Ascending aorta (tissue), 1 donor: ENCODE measurements around the genes OPRM1, TIAM2 and CLDN20.

DNA sequence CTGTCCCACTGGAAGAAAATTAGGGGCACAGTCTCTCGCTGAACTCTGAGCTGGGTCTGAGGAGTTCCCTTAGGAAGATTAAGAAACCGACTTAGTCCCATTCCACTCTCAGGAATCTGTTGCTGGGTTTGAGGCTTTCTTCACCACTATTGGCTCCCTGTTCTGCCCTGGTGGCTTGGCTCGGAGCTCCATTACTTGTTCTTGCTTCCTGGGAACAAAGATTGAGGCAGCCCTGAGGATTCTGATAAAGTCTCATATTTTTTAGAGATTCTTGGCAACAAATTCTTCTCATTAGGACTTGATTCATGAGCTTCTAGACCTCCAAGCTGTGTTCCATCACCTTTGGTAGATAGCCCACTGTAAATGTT, 115.8 kb downstream of the CCDC170 start:
- PRO-cap, result no peak

- PRO-cap, result no peak
These were observed 117.7 kb upstream of the ESR1 start for GRCh38 chr6:151689791-151690158.

- PRO-cap, result unidirectional peak, plus-strand start at chr6:152168460
These were observed 360.4 kb downstream of the ESR1 start for GRCh38 chr6:152167456-152168751.

DNA sequence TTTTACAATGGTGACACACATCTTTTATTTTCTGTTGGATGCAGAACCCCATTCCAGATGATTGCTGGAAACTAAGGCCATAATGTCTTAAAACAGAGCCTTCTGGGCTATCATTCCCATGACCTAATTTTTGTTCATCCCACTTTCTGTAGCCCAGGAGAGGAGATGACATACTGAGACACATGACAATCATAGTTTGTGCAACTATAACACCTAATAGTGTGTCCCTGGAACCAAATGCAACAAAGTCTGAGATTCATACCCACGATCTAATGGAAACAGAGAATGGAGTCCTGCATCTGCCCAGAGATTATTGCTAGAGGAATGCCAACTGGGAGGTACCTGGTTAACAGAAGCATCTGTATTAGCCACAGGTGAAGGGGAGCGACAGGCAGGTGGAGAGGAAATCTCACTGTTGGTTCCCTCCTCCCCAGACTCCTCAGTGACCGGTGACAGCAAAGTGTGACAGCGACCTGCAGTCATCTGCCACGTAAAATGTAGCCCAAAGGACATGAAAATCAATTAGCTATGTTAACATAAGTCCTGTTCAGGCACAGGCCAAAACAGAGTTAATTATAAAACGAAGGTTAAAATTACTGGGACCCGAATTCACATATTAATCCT, 336.8 kb downstream of the SYNE1 start:
- PRO-cap, result no peak

DNA sequence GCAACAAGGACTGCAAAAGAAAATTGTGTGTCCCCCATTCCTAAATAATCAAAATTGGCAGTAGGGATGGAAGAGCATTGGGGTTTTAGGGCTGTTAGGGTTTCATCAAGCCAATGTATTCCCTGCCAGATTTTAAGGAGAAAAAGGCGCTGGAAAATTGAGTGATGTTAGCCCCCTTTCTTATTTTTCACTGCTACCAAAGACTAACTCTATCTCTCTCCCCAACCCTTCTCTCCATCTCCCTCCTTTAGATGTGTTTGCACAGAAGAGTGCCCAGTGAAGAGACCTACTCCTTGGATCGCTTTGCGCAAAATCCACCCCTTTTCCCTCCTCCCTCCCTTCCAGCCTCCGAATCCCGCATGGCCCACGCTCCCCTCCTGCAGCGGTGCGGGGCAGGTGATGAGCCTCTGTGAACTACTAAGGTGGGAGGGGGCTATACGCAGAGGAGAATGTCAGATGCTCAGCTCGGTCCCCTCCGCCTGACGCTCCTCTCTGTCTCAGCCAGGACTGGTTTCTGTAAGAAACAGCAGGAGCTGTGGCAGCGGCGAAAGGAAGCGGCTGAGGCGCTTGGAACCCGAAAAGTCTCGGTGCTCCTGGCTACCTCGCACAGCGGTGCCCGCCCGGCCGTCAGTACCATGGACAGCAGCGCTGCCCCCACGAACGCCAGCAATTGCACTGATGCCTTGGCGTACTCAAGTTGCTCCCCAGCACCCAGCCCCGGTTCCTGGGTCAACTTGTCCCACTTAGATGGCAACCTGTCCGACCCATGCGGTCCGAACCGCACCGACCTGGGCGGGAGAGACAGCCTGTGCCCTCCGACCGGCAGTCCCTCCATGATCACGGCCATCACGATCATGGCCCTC, at the start of gene OPRM1:
OPRM1 (plus strand) TSS at position 331 of the 863 bp plus-strand sequence.
- PRO-cap, result no peak

DNA sequence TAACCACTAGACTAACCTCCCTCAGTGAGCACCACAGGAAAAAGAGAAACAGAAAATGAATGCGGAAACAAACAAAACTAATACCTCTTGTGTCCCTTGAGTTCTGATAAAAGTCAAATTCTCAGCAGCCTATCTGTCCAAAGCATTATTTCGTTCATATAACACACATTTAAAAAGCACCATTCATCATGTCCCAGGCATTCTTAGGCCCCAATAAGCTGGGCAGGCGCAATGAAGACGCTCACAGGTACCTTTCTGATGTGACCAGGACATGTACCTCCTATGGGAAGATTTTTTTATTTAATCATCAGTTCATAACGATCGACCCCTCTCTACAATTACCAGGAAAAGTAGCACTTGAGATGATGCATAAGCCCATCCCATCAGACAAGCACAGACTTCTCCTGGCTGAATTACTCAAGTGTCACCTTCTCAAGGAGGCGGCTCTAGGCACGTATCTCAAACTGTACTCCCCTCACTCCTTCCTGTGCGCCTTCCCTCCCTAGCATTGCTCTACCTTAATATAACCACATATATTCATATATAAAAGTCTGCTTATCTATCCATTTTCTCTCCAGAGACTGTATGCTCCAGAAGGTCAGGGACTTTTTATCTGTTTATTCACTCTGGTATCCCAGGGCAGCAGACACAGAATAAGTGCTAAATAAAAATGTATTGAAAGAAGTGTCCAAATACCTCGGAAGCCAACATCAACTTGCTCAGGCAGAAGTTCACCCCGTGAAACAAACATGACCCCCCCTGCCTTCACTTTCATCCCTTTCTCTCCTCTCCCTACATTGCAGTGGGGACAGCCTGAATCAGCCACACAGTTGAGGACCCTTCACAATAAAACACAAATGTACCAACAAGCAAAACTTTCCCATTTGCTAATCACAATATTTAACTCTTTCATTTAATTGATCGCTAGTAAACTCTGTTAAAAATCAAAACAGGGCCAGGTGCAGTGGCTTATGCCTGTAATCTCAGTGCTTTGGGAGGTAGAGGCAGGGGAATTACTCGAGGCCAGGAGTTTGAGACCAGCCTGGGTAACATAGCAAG, 71.5 kb downstream of the CNKSR3 start:
- PRO-cap, result no peak

- PRO-cap, result no peak
These were observed 70.5 kb downstream of the CNKSR3 start for GRCh38 chr6:154439945-154440499.

GRCh38 chr6:154474563-154475387, 35.7 kb downstream of the CNKSR3 start:
- PRO-cap, result bidirectional peak, plus-strand start at chr6:154474912, minus-strand start at chr6:154474692

DNA sequence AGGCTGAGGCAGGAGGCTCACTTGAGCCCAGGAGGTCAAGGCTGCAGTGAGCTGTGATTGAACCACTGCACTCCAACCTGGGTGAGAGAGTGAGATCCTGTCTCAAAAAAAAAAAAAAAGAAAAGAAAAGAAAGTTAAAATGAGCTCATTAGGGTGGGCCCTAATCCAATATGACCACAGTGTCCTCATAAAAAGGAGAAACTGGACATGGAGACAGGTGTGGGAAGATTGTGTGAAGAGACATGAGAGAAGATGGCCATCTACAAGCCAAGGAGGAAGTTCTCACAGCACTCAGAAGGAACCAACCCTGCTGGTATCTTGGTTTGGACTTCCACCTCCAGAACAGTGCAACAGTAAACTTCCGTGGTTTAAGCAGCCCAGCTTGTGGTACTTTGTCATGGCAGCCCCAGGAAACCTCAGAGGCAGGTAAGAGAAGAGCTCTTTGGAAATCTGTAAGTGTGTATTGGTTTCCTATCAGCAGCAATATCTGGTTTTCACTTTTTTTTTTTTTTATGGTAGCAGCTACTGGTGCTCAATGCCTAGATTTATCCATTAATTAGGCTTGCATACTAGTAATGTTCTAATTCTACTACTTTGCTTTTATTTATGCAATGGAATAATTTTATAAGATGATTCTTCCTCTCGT, 16.5 kb upstream of the CNKSR3 start:
- PRO-cap, result no peak

- PRO-cap, result no peak
These were observed 61.8 kb downstream of the SCAF8 start for GRCh38 chr6:154794860-154795546.

GRCh38 chr6:154995164-154996207, at the start of gene TIAM2:
Gene TIAM2, plus strand, starts transcription at chr6:154995315.
- PRO-cap, result unidirectional peak, plus-strand start at chr6:154995291

DNA sequence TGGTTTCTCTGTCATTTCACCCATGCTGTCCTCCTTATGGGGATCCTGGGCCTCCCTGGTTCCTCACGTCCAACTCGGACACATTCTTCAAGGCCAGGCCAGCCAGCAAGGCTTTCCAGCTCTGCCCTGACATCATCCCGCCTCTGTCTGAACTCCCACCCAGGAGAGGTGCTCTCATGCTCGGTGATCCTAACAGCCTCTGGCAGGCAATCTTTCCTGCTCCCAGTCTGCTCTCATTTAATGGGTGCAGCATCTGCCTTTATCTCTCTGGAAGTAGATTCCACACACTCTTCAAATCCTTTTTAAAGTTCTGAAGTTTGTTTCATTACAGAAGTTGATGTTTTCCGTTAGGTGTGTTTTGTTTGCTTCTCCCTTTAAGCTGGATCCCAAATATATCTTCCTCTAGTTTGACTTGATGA, 83.4 kb downstream of the TIAM2 start:
- PRO-cap, result no peak

DNA sequence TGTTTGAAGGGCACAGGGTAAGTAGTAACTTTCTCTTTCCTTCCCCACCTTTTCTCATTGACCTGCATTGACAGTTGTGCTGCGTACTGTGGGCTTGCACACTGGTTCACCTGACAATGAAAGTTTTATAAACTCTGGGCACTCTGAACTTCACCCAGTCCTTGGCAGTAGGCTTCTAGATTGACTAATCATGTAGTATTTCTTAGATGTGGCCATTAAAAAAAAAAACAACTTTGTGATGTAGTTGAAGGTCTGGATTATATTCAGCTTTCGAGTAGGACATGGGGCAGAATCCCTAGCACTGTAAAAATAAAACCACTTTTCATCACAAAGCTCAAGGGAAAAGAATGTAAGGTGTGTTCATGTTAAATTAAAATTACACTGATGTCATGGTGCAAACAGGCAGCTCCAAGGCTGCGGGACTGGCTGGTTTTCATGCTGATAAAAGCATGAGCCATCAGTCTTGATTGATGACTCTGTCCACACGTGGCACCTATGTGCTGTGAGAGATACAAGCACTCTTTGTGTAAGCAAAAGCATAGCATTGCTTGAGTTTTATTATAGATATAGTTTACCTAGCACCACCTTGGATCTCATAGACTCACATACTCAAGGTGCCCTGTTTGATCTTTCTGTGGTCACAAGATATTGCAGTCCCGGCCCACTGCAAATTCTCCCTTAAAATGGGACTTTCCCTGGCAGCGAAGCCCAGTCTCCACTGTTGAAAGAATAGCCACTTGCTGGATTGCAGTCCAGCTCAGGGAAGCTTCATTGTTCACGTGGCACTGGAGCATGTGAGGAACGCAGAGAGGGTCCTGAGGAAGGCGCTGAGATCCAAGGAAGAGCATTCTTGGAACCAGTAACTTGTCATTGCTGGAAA, 90.5 kb downstream of the TIAM2 start:
- PRO-cap, result no peak

DNA sequence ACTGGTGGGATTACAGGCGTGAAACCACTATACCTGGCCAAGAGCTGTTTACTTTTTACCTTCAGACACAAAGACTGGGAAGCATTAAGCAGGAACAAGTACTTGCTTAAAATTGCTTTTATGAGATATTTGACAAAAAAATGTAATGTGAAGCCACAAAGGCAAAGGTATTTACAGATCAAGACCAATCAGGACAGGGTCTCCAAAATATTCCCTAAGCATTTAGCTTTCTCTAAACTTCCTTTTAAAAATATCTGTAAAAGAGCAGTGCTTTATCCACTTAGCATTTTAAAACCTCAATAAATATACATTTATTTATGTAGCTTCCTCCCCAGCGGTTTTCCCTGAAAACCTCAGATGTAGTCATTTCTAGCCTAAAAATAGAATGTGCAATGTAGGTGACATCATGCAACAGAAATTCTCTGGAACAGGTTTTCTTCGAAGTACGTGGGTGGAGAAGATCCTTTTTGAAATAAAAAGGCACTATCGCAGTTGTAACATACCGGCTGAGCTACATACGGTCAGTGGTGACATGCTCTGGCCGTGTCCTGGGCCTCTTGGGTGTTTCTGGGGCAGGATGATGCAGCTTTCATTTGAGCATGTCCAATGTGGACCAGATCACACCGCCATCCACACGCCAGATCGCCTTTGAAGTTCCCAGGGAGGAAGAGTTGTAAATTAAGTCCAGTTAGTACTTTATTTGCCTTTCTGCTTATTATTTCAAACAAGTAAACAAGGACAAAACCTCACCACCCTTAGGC, 109.7 kb upstream of the CLDN20 start:
- PRO-cap, result no peak

DNA sequence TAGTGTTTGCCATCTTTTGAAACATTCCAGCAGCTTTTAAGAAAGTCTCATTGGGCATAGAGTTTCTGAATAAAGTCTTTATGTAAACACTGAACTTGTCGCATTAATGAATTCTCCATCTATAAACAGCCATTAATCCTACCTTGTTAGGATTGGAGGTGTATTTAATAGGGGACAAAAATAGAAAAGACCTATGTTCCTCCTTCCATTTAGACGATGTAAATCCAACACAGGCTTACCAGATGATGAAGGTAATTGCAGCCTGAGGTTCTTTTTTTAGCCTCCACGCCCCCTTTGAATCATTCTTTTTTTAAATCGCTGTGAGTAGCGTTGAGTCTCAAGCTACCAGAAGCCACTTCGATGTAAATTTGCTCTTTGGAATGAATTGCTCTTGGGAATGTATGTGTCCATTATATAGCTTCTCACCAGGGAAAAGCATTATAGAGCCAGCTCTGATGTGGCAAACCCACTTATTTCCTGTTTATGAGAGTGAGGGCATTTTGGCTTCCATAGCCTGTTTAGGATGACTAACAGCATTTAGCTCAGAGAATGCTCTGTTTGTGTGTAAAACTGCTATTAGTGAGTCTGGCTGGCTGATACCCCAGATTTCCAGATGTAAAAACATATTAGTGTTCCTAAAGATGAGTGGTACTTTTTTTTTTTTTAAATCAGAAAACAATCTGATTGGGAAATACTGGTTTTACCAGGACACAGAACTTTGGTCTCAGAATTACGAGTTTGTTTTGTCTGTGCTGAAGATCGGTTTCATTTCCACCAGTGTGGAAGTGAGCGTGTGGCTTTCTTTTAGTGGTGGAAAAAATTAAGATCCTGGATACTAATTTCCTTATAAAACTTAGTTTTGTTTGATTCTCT, 74.9 kb upstream of the CLDN20 start:
- PRO-cap, result no peak

DNA sequence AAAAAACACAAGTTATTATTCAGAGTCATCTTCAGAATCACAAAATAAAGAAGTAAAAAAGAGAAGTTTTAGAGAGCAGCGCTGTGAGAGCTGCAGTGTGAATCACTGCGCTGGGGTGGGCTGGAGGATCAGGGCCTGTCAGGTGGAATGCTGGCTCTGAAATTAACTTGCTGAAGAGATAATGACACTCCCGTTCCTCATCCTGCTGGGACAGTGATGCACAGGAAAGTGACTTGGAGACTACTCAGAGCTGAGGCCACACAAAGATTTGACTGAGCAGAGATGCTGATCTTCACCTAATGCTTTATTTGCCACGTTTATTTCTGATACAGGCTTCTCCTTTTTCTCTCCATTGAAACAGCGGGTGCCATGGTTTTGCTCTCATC, 42.7 kb upstream of the CLDN20 start:
- PRO-cap, result no peak

- PRO-cap, result no peak
These were observed at the start of gene CLDN20 for GRCh38 chr6:155263641-155264014. Gene CLDN20, plus strand, starts transcription at chr6:155264013.

GRCh38 chr6:155363885-155364223, 49.6 kb upstream of the TFB1M start:
- PRO-cap, result no peak

DNA sequence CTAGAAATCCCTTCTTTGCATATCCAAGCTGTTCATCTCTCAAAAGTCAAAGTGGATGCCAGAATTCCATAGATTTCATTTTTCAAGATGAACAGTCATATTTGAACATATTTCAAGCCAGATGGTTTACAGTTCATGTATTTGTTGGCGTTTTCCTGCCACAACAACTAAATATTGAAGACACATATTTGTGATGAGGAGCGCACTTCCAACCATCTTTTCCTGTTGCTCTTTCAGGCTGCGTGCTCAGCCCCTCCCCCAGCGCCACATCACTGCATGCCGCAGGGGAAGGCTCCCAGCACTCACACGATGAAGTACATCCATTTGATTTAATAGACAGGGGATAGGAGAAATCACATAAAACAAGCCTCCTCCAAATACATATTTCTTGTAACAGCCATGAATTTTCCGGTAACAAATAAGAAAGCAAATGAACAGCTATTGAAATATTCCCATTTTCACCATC, 6.0 kb upstream of the NOX3 start:
- PRO-cap, result no peak

DNA sequence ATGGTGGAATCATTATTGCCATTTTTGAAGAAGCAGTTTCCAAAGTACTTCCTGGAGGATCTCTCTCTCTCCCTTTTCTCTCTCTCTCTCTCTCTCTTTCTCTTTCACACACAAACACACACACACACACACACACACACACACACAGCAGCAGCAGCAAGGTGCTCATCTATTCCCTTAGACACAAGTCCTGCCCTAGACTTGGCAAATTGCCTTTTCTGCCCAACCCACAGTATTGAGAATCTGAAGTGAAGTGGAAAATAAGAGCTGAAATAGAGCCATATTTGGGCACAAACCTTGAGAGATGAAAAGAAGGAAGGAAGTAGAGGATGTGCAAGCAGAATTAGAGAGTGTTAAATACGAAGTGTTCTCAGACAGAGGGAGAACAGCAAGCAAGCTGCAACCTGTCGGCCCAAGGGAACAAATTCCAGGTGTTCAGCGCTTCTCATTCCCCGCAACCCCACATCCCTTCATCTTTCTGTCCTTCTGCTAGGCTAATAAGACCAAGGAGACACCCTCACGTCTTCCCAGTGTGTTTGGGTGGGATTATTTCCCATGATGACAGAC, 557.5 kb upstream of the NOX3 start:
- PRO-cap, result no peak